Transverse colon (tissue), 4 donors: ENCODE measurements around a stretch of chr11.

DNA sequence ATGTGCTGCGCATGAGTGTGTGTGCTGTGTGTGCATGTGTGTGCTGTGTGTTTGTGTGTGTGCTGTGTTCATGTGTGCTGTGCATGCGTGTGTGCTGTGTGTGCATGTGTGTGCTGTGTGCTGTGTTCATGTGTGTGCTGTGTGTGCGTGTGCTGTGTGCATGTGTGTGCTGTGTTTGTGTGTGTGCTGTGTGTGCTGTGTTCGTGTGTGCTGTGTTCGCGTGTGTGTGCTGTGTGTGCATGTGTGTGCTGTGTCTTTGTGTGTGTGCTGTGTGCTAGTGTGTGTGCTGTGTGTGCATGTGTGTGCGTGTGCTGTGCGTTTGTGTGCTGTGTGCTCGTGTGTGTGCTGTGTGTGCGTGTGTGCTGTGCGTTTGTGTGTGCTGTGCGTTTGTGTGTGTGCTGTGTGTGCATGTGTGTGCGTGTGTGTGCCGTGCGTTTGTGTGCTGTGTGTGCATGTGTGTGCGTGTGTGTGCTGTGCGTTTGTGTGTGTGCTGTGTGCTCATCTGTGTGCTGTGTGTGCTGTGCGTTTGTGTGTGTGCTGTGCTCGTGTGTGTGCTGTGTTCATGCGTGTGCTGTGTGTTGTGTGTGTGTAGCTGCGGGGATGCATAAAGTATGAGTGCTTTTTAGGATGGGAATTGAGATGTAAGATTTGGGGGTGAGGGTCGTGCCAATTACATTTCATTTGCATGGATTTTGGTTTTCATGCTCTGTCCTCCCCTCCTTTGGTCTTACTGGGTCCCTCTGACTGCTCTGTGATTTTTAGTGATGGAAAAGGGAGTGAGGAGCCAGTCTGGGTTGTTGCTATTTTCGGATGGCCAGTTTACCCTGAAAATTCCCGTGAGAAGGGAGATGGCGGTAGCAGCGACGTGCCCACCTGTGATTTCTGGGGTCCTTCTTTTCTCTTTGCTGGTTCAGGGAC is 7.4 kb downstream of the IGF2 start:
- PRO-cap, result no peak
- RAMPAGE, long total RNA, 4 experiments, result no peak in any of the 4 experiments

- PRO-cap, result no peak
- RAMPAGE, long total RNA, 4 experiments, result no peak in any of the 4 experiments
Measured at GRCh38 chr11:2132434-2133354, 6.5 kb downstream of the IGF2 start.

GRCh38 chr11:2204769-2205360 is 33.2 kb upstream of the TH start:
- PRO-cap, result no peak
- RAMPAGE, long total RNA, 4 experiments, result no peak in any of the 4 experiments

- PRO-cap, result bidirectional peak, plus-strand start at chr11:2265658, minus-strand start at chr11:2265520
- RAMPAGE, long total RNA, 4 experiments, result no peak in any of the 4 experiments
Measured at GRCh38 chr11:2265259-2265817, 5.0 kb downstream of the ASCL2 start.

- PRO-cap, result bidirectional peak, plus-strand start at chr11:2269074, minus-strand start at chr11:2268972; bidirectional peak, plus-strand start at chr11:2269449, minus-strand start at chr11:2269364
- RAMPAGE, long total RNA, 4 experiments, result no peak in any of the 4 experiments
Measured at GRCh38 chr11:2268745-2269846, 1.3 kb downstream of the ASCL2 start.

- PRO-cap, result no peak
- RAMPAGE, long total RNA, 4 experiments, result no peak in any of the 4 experiments
Measured at GRCh38 chr11:2294711-2295065, 7.0 kb downstream of the C11orf21 start.

DNA sequence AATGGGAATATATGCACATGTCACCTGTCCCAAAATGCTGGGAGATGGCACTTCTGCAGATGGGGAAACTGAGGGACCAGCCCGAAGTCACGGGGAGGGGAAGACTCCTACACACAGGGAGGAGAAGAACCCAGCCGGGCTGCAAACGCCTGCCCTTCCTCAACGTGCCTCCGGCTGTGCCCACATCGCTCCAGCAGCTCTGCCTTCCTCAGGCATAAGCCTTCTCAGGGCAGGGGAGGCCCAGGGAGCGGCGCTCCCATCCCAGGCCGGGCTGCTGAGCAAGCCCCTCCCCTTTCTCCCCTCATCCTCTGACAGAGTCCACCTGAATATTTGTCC is 2.7 kb upstream of the CD81 start:
- PRO-cap, result no peak
- RAMPAGE, long total RNA, 4 experiments, result no peak in any of the 4 experiments

- PRO-cap, result no peak
- RAMPAGE, long total RNA, 4 experiments, result no peak in any of the 4 experiments
Measured at GRCh38 chr11:2393984-2394591, 6.5 kb upstream of the TSSC4 start.

DNA sequence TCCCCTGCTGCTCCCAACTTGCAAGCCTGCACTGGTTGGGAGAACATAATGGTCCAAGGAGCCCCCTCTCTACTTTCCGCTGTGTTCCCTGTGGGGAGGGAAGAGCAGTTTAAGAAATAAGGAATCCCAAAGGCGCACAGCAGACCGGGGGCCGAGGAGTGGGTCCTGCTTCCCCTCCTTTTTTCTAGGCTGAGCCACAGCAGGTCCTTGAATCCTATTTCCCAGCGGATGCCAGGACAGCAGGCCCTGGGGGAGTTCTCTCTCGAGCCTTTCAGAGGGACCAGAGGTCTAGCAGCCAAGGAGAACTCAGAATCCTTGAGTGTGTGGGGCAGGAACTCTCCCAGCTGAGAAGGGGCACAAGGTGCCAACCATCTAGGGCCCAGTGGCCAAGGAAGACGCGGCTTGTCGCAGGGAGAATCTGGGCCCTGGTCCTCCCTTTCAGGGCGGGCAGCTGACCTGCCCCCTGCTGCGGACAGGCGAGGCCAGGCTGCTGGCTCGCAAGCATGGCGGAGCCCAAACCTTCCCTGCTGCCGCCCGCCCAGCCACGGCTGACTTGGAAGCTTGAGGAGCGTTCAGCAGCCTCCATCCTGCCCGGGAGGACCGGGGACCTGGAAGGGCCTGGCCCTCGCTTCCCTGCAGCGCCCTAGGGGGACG is 1.1 kb upstream of the TSSC4 start:
- PRO-cap, result no peak
- RAMPAGE, long total RNA, 4 experiments, result no peak in any of the 4 experiments

DNA sequence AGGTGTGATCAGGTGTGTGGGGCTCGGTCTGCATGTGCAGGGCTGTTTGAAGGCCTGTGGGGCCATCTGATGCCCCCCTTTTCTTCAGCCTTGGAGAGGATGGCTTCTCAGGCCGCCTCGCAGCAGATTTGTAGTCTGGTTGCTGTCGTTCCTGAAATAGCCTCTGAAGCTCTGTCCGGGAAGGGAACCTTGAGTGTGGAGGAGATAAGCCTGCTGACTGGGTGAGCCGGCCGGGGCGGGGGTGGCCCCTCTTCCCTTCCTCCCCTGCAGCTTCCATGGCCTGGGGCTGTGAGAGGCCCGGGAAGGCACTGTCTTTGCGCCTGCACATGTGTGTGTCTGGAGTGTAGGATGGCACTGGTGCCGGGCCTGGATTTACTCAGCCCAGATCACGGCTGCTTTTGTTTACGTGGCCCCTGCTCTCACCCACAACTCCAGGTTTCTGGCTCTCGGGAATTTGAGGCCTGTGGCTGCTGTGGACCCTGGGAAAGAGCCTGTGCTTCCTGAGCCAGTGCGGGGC is 16.4 kb downstream of the KCNQ1 start:
- PRO-cap, result no peak
- RAMPAGE, long total RNA, 4 experiments, result no peak in any of the 4 experiments

GRCh38 chr11:2528585-2529325 is 83.9 kb downstream of the KCNQ1 start:
- PRO-cap, result no peak
- RAMPAGE, long total RNA, 4 experiments, result no peak in any of the 4 experiments

GRCh38 chr11:2692398-2693178 is 193.0 kb downstream of the CDKN1C start:
- PRO-cap, result no peak
- RAMPAGE, long total RNA, 4 experiments, result no peak in any of the 4 experiments

DNA sequence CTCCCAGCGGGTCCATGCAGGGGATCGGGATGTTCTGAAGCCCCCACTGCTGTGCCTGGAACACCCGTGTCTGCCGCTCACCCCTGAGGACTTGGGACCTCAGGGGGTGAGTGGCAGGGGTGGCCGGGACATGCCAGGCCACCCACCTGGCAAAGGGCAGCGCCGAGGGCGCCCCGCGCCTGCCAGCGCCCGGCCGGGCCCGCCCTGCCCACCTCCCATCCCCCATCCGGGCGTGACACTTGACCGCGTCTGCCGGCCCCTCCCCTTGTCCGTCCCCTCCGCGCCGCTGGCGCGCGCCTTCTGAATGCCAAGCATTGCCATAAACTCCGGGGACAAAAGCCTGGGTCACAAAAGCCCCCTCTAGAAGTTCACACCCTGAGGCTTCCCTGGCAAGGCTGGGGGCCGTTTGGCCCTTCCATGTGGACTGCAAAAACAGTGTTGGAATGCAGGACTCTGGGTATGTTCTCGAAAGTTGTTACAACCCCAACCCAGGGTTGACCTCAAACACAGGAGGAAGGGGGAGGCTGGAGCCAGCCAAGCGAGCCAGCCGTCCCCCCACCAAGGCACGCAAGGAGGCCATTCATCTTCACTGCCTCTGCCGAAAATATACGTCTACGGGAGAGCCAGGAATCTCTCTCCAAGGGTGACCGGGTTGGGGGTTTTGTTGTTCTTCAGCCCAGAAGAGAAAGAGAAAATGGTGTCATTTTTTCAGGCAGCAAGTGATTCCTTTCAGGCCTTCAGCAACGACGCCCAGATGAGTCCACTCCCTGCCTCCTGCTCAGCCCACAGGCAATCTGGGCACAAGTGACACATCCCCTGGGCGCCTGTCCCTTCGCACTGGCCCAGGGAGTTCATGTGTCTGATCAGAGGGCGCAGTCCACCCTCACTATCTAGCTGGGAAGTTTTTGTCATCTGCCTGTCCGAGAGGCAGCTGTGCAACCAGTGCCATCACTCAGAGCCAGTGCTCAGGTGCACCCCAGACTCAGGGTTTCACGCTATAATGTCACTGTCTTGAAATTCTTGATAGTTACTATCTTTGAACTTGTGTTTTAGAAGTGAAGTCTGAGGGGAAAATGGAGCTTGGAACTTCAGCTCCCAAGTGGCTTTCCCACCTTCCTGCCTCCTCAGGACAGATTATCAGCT is 184.6 kb downstream of the CDKN1C start:
- PRO-cap, result unidirectional peak, minus-strand start at position 214 of the sequence
- RAMPAGE, long total RNA, 4 experiments, result no peak in any of the 4 experiments

DNA sequence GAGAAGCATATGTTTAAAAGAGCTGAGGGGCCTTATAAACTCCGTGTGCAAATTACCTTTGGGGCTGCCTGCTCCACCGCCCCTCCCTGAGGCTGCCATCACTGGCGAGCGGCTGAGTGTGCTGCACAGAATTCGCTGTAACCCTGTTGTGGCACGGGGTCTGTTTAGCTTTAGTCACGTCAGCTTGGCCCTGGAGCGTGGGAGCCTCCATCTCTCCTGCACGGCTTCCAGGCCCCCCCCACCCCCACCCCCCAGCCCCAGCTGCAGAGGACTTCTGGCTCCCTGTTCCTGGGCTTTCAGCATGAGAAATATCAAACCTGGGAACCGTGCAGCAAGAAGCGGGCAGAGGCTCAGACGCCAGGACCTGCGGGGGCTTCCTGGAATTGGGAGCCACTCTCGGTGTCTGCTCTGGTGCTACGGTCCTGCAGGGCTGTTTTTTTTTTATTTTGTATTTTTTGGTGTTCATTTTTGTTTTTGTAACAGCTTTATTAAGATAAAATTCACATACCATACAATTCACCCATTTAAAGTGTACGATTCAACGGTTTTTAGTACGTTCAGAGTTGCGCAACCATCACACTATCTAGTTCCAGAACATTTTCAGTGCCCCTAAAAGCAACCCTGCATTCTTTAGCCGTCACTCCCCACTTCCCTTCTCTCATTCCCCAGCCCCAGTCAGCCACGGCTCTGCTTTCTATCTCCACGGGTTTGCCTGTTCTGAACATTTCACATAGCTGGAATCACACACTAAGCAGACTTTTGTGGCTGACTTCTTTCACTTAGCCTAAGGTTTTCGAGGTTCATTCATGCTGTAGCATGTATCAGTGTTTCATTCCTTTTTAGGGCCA is 176.4 kb downstream of the CDKN1C start:
- PRO-cap, result no peak
- RAMPAGE, long total RNA, 4 experiments, result no peak in any of the 4 experiments

GRCh38 chr11:2752844-2753239 is 132.7 kb downstream of the CDKN1C start:
- PRO-cap, result no peak
- RAMPAGE, long total RNA, 4 experiments, result no peak in any of the 4 experiments

DNA sequence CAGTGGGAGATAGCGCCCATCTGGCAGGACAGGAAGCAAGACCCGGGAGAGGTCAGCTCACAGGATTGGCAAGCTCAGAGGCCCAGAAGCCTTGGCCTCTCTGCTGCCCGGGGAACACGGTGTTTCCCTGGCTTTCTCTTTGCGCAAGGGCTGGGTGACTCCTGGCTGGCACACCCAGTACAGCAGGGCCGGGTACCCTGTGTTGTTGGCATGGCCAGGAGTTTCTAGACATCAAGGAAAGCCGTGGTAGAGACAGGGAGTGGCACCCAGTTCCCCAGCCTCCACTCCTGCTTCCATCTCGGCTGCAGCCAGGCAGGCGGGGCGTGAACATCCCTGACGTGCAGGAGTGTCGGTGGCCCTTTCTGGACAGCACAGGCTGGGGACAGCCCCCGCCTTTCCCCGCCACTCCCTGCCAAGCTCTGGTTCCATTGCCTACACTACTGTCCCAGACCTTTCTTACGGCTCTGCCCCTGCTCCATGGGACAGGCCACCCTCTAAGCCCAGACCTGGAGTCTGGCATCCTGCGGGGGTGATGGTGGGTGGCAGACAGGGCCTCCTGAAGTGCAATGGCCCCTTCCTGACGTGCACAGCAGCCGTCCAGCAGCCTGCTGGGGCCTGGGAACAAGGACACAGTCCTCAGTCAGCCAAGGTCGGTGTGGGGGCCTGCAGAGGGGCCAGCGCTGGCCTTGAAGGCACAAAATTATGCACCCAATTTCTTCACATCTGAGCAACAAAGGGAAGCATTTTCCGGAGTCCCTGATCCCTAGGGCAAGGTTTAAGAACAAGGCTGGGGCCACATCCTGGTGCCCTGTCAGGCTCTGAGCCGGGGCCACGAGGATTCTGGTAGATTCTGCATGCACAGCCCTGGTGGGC is 106.2 kb downstream of the CDKN1C start:
- PRO-cap, result no peak
- RAMPAGE, long total RNA, 4 experiments, result no peak in any of the 4 experiments

DNA sequence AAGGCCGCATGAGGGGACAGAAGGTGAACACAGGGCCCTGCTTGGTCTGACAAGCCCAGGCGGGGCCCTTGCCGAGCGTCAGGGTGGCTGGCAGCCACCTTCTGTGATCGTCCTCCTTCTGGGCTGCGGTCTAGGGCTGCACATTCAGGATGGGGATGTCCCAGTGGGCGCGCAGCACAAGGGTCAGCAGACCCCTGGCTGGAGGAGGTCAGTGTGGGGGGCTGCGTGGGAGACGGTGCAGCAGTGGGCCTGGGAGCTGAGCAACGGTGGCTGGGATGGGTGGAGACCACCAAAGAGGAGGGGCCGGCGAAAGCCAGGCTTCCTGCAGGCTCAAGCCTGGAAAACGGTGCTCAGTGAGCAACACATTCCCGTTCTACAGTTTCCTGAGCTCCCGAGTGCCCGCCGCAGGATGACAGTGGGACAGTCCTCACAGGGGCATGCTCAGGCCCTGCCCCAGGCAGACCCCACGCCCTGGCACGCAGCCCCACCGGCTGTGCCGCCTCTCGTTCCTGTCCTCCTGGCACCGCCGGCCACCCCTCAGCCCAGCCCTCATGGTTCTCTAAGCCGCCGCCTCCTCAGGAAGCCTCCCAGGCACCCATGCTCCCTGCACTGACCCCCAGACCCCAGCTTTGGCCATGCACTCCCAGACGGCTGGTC is 73.9 kb downstream of the CDKN1C start:
- PRO-cap, result no peak
- RAMPAGE, long total RNA, 4 experiments, result no peak in any of the 4 experiments

DNA sequence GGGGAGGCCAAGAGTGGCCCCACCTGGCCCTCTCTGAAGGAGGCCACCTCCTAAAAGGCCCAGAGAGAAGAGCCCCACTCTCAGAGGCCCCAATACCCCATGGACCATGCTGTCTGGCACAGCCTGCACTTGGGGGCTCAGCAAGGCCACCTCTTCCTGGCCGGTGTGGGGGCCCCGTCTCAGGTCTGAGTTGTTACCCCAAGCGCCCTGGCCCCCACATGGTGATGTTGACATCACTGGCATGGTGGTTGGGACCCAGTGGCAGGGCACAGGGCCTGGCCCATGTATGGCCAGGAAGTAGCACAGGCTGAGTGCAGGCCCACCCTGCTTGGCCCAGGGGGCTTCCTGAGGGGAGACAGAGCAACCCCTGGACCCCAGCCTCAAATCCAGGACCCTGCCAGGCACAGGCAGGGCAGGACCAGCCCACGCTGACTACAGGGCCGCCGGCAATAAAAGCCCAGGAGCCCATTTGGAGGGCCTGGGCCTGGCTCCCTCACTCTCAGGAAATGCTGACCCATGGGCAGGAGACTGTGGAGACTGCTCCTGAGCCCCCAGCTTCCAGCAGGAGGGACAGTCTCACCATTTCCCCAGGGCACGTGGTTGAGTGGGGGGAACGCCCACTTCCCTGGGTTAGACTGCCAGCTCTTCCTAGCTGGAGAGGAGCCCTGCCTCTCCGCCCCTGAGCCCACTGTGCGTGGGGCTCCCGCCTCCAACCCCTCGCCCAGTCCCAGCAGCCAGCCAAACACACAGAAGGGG is 37.4 kb downstream of the CDKN1C start:
- PRO-cap, result no peak
- RAMPAGE, long total RNA, 4 experiments, result start-site peak on the plus strand in 1 of 4 experiments, centred at position 375 of the sequence, 7 reads per replicate

- PRO-cap, result bidirectional peak, plus-strand start at chr11:2885116, minus-strand start at chr11:2885102
- RAMPAGE, long total RNA, 4 experiments, result no peak in any of the 4 experiments
Measured at GRCh38 chr11:2884860-2885486, 602 bp downstream of the CDKN1C start.

GRCh38 chr11:2923778-2924147 is 5.5 kb downstream of the PHLDA2 start:
- PRO-cap, result no peak
- RAMPAGE, long total RNA, 4 experiments, result no peak in any of the 4 experiments